Uterus (tissue), 7 donors: ENCODE measurements around the genes EXOSC6, HYDIN, TLE7 and ZNF19.

DNA sequence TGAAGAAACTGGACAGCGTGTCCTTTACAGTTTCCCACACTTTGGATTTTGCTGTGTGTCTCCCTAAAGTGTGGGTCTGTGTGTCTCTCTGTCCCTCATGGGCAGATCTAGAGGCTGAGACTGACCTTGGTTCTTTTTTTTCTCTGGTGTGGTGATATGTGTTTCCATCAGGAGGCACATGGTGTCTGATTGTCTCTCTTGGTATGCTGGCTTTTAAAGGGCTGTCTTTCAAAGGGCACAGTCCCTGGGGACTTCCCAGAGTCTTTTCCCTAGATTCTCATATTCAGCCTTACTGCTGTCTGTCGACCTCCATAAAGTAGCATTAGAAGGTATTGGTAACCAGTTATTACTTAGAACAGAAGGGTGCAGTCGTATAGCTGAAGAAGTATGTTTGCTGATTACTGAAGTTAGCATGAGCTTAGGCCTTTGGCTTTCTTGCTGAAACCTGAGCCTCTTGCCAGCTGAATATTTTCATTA lies 71.2 kb downstream of the WWP2 start:
- PRO-cap, 4 experiments, result no peak in any of the 4 experiments
- RAMPAGE, long total RNA, 2 experiments, result no peak in any of the 2 experiments
- RRBS, result no CpG with 5 or more reads among the region's 3 CpGs

- PRO-cap, 4 experiments, result no peak in any of the 4 experiments
- RAMPAGE, long total RNA, 2 experiments, result no peak in any of the 2 experiments
- RRBS, result no CpG with 5 or more reads among the region's 5 CpGs
These were observed 77.0 kb downstream of the WWP2 start for GRCh38 chr16:69838932-69839679.

- PRO-cap, 4 experiments, result peak in 4 of 4 experiments; most common plus-strand start chr16:70065979 (in 2); most common minus-strand start chr16:70065941 (in 2)
- RAMPAGE, long total RNA, 2 experiments, result start-site peak on the minus strand in 1 of 2 experiments, at chr16:70065815-70065890 at its widest, 372 reads per replicate
- RRBS, result under 1% methylated on average over 4 of the region's 92 CpGs
These were observed 48.3 kb upstream of the PDPR start for GRCh38 chr16:70065482-70066680.

DNA sequence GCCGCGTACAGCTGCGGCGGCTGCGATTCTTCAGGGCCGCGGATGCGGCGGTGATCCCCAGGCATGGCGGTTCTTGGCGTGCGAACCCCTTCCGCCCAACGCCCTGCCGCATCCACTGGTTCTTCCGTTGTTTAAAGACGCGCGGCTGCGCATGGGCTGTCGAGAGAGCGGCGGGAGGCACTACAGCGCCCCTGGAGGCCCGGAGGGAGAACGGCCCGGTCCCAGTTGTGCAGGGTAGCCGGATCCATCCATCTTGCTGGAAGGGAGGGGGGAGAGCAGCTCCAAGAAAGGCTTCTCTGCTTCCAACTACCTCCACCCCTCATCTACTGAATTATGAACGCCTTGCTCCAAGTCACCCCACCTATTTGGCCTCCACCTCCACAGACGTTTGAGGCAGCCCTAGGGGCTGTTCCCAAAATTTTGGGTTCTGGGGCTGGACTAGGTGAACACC lies at the start of gene EXOSC6:
Gene EXOSC6 (minus strand): TSS at position 105 of the 451 bp plus-strand sequence.
- PRO-cap, 4 experiments, result peak in 4 of 4 experiments; most common minus-strand start position 105 of the sequence (in 3)
- RAMPAGE, long total RNA, 2 experiments, result no peak in any of the 2 experiments
- RRBS, result no CpG with 5 or more reads among the region's 30 CpGs

DNA sequence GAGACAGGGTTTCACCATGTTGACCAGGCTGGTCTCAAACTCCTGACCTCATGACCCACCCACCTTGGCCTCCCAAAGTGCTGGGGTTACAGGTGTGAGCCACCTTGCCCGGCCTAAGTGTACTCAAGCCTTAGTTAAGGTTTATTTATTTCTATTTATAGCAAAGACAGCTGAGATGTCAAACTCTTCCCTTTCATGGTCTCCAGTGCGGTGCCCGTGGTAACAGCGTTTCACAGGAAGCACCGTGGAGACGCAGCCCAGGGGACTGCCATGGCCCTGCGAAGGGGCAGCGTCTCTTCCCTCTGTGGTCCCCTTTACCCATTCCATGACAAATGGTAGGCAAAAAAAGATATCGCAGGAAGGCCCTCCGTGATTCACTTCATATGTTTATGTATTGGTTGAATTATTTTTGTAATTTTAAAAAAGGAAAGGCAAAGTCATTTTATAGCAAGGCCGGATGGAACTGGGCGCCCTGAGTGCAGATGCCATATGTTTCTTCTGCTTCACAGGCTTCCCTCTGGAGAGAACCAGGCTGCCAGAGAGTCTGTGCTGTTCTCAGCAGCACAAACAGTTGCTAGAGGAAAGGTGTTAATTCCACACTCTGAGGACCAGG lies 29.3 kb downstream of the DDX19A start:
- PRO-cap, 4 experiments, result no peak in any of the 4 experiments
- RAMPAGE, long total RNA, 2 experiments, result no peak in any of the 2 experiments
- RRBS, result no CpG with 5 or more reads among the region's 12 CpGs

- PRO-cap, 4 experiments, result no peak in any of the 4 experiments
- RAMPAGE, long total RNA, 2 experiments, result no peak in any of the 2 experiments
- RRBS, result no CpG with 5 or more reads among the region's 5 CpGs
These were observed 42.3 kb downstream of the ST3GAL2 start for GRCh38 chr16:70396485-70397036.

GRCh38 chr16:70403793-70404304 lies 35.1 kb downstream of the ST3GAL2 start:
- PRO-cap, 4 experiments, result no peak in any of the 4 experiments
- RAMPAGE, long total RNA, 2 experiments, result no peak in any of the 2 experiments
- RRBS, result no CpG with 5 or more reads among the region's 3 CpGs

DNA sequence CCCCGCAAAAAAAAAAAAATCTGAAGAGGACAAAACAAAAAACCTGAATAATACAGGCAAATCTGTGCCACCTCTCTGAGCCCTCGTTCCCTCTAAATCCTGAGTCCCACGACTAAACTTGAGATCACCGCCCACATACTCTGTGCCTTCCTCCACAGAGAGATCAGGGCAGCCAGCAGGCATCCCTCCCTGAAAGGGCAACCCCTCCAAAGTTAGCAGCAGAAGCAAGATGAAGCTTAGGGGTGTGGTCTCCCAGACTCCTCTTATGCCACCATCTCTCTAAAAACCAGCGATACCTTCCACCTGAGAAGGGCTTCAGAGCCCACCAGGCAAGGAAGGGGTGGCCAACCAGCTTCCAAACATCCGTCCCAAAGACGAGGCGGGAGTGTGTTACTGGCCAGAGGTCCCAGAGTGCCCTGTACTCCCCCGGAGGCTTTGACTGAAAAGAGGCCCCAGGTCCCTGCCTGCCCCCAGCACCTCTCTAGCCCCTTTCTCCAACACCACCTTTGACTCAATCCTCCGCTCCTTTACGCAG lies 1.3 kb downstream of the ST3GAL2 start:
- PRO-cap, 4 experiments, result no peak in any of the 4 experiments
- RAMPAGE, long total RNA, 2 experiments, result no peak in any of the 2 experiments
- RRBS, result no CpG with 5 or more reads among the region's 11 CpGs

DNA sequence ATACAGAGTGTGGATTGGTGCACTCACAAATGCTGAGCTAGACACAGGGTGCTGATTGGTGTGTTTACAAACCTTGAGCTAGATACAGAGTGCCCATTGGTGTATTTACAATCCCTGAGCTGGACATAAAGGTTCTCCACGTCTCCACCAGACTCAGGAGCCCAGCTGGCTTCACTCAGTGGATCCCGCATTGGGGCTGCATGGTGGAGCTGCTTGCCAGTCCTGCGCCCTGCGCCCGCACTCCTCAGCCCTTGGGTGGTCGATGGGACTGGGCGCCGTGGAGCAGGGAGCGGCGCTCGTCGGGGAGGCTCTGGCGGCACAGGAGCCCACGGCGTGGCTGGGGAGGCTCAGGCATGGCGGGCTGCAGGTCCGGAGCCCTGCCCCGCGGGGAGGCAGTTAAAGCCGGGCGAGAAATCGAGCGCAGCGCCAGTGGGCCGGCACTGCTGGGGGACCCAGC lies 3.8 kb upstream of the FCSK start:
- PRO-cap, 4 experiments, result no peak in any of the 4 experiments
- RAMPAGE, long total RNA, 2 experiments, result no peak in any of the 2 experiments
- RRBS, result no CpG with 5 or more reads among the region's 25 CpGs

DNA sequence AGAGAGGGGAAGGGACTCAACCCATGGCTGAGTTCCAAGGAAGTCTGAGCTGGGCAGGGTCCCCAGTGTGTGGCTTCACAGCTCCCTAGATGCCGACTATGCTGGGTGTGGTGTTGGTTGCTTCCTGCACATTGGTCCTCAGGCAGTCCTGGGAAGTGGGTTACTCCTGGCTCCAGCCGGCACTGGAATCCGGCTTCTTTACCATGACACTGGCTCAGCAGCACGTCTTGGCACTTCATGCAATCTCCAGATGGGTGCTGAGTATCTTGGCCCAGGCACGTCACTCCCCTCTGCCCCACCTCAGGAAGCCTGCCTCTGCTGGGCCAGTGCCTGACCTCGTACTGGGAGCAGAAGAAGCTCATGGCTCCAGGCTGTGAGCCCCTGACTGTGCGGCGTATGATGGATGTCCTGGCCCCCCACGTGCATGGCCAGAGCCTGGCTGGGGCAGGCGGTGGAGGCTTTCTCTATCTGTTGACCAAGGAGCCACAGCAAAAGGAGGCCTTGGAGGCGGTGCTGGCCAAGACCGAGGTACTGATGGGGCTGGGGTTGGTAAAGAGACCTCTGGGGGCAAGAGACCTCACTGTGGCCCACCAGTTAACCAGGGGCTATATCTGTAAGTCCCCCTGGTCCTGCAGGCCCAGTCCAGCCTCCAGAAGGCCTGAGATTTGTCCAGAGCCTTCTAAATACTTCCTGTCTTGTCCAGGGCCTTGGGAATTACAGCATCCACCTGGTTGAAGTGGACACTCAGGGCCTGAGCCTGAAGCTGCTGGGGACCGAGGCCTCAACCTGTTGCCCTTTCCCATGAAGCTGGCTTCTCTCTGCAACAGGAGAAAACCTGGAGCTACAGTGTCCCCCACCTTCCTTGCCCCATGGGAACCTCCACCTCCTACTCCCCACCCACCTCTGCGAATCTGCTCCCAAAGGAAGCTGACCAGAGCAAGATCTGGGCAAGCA lies 24.8 kb downstream of the FCSK start:
- PRO-cap, 4 experiments, result no peak in any of the 4 experiments
- RAMPAGE, long total RNA, 2 experiments, result no peak in any of the 2 experiments
- RRBS, result no CpG with 5 or more reads among the region's 14 CpGs

GRCh38 chr16:70573315-70574519 lies 50.1 kb downstream of the SF3B3 start:
- PRO-cap, 4 experiments, result peak in 1 of 4 experiments; most common plus-strand start chr16:70574004 (in 1); most common minus-strand start chr16:70573781 (in 1)
- RAMPAGE, long total RNA, 2 experiments, result no peak in any of the 2 experiments
- RRBS, result no CpG with 5 or more reads among the region's 11 CpGs

GRCh38 chr16:70647051-70647250 lies 592 bp downstream of the IL34 start:
- PRO-cap, 4 experiments, result no peak in any of the 4 experiments
- RAMPAGE, long total RNA, 2 experiments, result no peak in any of the 2 experiments
- RRBS, result no CpG with 5 or more reads among the region's 10 CpGs

DNA sequence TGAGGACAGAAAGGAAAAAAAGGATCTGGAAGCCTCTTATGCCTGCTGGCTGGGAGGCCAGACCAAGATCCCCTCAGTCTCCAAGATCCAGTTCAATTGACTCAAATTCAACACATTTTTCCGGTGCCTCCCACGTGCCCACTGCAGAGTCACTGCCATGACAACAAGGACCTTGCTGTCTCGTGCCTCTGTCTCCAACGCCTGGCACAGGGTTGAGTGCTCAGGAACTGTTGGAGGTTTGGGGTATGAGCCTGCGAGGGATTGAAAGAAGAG lies 1.1 kb downstream of the IL34 start:
- PRO-cap, 4 experiments, result no peak in any of the 4 experiments
- RAMPAGE, long total RNA, 2 experiments, result no peak in any of the 2 experiments
- RRBS, result no CpG with 5 or more reads among the region's 5 CpGs

DNA sequence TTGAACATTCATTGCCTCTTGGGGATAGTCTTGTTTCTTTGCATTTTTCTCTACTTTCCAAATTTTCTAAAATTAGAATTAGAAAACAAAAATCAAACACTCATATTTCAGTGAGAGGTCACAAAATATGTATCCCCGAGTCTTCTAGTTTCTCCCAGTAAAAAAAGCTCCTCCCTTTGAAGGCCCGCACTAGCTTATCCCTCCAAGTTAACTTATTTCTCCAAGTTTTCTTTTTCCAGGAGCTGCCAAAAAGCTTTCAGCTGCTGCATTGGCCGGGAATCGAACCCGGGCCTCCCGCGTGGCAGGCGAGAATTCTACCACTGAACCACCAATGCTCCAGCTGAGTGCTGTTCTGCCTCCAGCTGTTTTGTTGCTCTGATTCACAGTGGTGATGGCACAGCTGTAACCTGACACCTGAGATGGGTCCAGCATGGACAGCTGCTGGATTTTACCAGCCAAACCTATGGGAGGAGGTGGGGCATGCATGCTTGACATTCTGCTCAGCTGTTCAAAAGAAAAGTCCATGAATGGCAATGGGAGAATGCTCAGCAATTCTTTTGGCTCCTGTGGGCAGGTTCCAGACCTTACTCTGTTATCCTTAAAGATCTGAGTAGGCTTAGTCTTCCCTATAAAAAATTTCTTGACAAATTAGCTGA lies 22.1 kb downstream of the VAC14 start:
- PRO-cap, 4 experiments, result no peak in any of the 4 experiments
- RAMPAGE, long total RNA, 2 experiments, result no peak in any of the 2 experiments
- RRBS, result no CpG with 5 or more reads among the region's 8 CpGs

GRCh38 chr16:71230568-71231123 lies at the start of gene HYDIN:
Gene HYDIN, minus strand, starts transcription at chr16:71230722.
- PRO-cap, 4 experiments, result peak in 2 of 4 experiments; most common minus-strand start chr16:71230701 (in 1)
- RAMPAGE, long total RNA, 2 experiments, result start-site peak on the minus strand in 1 of 2 experiments, at chr16:71230685-71230711 at its widest, 14 reads per replicate
- RRBS, result 4% methylated on average over 1 of the region's 30 CpGs

GRCh38 chr16:71441943-71442193 lies at the start of gene TLE7:
Gene TLE7, minus strand, starts transcription at chr16:71442054.
- PRO-cap, 4 experiments, result no peak in any of the 4 experiments
- RAMPAGE, long total RNA, 2 experiments, result no peak in any of the 2 experiments
- RRBS, result 89% methylated on average over 2 of the region's 14 CpGs

DNA sequence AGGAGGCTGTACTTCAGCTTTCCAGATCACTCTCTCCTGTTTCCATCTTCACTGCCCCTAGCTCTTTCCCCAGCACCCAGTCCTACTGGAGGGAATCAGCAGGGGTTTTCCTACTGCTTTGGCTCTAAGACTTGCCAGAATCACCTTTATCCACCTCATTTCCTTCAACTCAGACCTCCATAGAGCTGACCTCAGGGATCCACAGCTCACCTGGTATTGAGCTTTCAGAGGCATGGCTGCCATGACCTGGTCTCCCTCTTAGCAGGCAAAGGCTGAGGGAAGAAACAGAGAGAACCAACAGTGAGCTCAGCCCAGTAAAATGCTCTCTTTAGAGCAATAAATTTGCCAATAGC lies 7.3 kb downstream of the ZNF19 start:
- PRO-cap, 4 experiments, result no peak in any of the 4 experiments
- RAMPAGE, long total RNA, 2 experiments, result no peak in any of the 2 experiments

GRCh38 chr16:71489059-71489491 lies at the start of gene ZNF19:
Gene ZNF19, minus strand, starts transcription at chr16:71489324.
- PRO-cap, 4 experiments, result no peak in any of the 4 experiments
- RAMPAGE, long total RNA, 2 experiments, result no peak in any of the 2 experiments
- RRBS, result no CpG with 5 or more reads among the region's 23 CpGs

- PRO-cap, 4 experiments, result no peak in any of the 4 experiments
- RAMPAGE, long total RNA, 2 experiments, result no peak in any of the 2 experiments
- RRBS, result no CpG with 5 or more reads among the region's 3 CpGs
These were observed 4.2 kb downstream of the TAT start for GRCh38 chr16:71572514-71573228.

- PRO-cap, 4 experiments, result no peak in any of the 4 experiments
- RAMPAGE, long total RNA, 2 experiments, result no peak in any of the 2 experiments
These were observed 16.7 kb upstream of the TAT start for GRCh38 chr16:71593516-71594062.